Choroid plexus epithelial cell (primary cell): ENCODE measurements around a stretch of chr14.

DNA sequence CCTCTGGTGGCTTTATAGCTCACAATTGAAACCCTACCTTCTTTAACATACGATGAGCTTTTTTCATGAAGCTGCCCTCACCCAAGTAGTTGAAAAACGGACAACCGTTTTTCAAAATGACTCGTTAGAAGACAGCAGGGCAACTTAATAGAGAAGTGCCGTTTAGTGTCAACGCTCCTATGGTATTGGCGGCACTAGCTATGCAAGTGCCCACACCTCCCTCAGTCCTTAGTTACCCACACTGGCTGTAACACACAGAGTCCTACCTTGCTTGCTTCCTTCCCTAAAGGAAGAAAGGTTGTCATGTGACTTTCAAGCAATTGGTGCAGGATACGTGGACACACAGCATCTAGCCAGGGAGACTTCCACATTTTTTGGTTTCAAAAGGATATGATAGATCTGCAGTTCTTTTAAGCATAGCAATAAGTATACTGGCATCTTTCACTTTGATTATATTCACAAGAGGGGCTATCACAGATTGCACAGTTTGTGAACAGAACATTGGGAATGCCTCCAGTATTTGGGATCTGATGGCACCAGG is 825 bp upstream of the TRIP11 start:
- RRBS, result no CpG with 5 or more reads among the region's 8 CpGs

GRCh38 chr14:92105392-92105752 is 1.0 kb downstream of the ATXN3 start:
- RRBS, result no CpG with 5 or more reads among the region's 2 CpGs

- RRBS, result no CpG with 5 or more reads among the region's 3 CpGs
Observed at GRCh38 chr14:92135174-92135806, 13.5 kb downstream of the CPSF2 start.

- RRBS, result no CpG with 5 or more reads among the region's 3 CpGs
Observed at GRCh38 chr14:92141811-92142343, 20.1 kb downstream of the CPSF2 start.

- RRBS, result 2% methylated on average over 4 of the region's 26 CpGs
Observed at GRCh38 chr14:92254668-92255309, 68.2 kb upstream of the SLC24A4 start.

DNA sequence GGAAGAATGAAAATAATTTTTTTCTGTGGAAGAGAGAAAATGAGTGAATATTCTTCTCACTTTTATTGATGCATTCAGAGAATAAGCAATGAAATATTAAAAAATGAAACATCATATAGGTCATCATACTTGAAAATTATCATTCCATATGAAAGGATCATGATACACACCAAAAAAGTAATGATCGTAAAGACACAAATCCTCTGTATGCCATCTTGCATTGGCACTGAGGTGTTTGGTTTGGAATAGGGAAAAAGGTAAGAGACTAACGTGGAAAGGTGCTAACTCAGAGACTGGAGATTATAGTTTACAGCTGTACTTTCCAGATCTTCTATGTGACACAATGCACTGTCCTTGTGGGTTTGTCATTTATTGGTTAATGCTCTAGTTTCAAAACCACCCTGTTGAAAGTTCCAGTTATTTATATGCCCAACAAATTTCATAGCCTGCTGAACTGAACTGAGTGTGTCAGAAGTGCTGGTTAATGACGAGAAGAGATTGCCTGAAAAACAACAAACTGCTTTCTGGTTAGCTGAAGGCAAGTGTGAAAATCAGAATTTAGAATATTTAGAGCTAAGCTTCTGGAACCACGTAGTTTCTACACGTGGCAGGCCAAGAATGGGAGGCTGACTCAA is 19.2 kb upstream of the RIN3 start:
- RRBS, result no CpG with 5 or more reads among the region's 5 CpGs

GRCh38 chr14:92511405-92511967 is 2.1 kb upstream of the RIN3 start:
- RRBS, result no CpG with 5 or more reads among the region's 5 CpGs

DNA sequence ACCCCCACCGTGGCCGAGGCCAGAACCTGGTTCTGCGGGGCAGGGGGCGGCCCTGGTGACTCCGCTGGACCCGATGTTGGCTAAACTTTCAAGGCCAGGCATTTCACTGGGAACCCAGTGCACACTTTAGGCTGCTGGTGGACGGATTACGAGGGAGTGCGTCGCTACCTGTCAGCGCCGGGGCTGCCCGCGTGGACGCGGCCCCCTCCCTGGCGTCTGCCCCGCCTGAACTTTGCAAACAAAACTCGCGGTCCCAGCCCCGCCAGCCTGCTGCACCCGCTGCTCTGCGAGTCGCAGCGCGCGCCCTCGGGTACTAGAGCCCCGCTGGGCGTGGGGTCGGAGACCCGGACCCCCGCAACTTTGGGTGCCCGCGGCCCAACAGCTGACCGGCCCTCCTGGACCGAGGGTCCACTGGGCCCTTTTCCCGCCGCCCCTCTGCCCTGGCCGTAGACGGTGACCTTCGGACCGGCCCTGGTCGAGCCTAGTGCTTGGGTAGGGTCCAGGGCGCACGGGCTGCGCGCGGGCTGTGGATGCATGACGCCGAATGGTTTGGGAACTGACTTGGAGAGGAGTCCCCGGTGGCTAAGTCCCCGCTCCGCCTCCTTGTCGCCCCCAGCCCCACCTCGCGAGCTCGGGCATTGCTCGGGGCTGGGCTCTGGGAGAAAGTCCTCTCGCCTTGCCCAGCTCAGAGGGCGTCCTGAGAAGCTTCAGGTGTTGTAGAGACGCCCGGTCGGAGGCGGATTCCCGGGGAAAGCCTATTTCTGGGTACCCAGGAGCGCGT is 714 bp downstream of the RIN3 start:
- RRBS, result 10% methylated on average over 15 of the region's 68 CpGs

GRCh38 chr14:92539305-92540395 is 26.1 kb downstream of the RIN3 start:
- RRBS, result no CpG with 5 or more reads among the region's 17 CpGs

- RRBS, result 49% methylated on average over 4 of the region's 10 CpGs
Observed at GRCh38 chr14:92549839-92550319, 36.3 kb downstream of the RIN3 start.

DNA sequence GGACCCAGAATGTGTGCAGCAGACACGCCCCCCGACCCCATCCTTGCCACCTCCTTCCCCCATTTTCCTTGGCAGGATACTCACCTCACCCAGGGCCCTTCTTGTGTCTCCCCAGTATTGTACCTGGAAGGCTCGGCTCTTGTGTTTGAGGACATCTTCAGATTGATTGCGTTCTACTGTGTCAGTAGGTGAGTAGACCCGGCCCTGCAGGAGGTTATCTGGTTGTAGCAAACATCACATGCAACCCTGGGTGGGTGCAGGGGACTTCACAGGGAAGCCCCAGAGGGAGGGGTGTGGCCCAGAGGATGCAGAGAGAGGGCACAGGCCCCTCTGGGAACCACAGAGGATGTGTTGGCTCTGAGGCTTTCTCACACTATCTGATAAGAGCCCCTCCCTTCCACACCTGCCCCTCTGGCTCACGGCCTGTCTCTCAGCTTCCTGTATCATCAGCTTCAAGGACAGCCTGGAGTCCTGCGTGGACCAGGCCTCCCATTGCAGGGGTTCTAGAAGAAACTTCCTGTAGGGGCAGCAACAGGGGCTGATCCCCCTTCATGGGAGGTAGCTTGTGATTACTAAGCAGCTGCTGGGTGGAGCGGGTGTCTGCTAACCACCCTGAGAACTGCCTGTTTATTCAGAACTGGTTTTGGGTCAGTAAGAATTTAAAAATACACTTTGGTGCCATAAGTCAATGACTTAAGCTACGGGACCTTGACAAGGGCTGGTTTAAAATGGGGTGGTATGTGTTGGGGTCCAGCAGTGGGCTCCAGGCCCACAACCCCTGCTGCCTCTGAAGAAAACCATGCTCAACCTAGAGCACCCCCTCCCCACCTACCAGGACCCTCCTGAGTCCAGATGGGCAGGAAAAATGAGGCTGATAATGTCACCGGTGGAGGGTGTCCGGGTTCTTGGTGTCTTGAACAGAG is 102.0 kb downstream of the RIN3 start:
- RRBS, result no CpG with 5 or more reads among the region's 11 CpGs

GRCh38 chr14:92646918-92647652 is 101.3 kb downstream of the LGMN start:
- RRBS, result no CpG with 5 or more reads among the region's 8 CpGs

- RRBS, result no CpG with 5 or more reads among the region's 14 CpGs
Observed at GRCh38 chr14:92657208-92658081, 91.0 kb downstream of the LGMN start.

GRCh38 chr14:92688744-92689041 is 59.7 kb downstream of the LGMN start:
- RRBS, result no CpG with 5 or more reads among the region's 12 CpGs

DNA sequence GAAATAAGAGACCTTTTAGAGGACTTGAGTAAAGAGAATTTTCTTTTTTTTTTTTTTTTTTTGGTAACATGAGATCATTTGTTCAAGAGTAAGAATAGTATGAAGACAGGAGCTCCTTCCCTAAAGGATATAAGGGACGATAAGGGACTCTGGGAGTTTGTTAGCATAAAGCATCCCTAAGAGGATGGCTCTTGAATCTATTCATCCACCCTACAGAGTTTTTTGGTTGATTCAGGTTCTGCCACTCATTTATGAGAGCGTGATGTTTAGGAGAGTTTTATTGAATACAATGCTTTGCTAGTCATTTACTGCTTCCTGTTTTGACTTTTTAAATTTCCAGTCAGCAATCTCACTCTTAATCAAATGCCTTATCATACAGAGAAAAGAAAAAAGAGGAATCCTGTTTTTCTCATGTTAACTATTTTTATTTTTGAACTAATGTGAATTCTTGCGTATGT is 21.9 kb upstream of the LGMN start:
- RRBS, result no CpG with 5 or more reads among the region's 3 CpGs

DNA sequence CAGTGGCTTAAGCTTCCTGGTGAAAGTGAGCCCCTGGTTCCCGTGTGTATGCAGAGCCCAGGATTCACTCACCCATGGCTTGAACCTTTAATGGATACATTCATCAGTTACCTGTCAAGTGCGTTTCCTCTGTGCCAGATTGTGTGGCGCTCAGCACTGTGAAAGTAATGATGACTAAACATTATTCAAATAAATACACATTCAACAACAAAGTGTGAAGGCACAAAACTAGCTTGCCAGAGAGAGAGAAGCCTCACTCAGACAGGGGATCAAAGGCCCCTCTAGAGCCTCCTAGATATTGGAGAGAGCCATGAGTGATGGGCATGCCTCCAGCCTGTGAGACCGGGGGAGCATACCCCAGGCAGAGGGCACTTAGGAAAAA is 545 bp upstream of the CHGA start:
- RRBS, result no CpG with 5 or more reads among the region's 4 CpGs

GRCh38 chr14:92931185-92931825 is 8.4 kb downstream of the CHGA start:
- RRBS, result no CpG with 5 or more reads among the region's 13 CpGs

DNA sequence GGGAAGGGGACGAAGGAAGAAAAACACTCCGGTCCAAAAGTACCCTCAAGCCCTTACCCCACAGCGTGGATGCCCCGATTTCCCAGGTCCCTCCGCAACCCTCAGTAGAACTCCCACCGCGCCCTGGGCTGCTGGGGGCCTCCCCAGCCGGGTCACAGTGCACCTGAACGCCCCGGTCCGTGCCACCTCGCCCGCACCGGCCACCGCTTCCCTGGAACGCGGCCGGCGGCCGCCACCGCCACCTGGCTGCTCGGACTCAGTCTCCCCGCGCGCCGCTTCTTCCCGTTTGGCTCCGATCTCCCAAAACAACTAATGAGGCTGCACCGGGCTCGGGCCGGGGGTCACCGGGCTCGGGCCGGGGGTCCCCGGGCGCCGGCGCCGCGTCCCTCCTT is 1.1 kb downstream of the ITPK1 start:
- RRBS, result 10% methylated on average over 7 of the region's 40 CpGs

DNA sequence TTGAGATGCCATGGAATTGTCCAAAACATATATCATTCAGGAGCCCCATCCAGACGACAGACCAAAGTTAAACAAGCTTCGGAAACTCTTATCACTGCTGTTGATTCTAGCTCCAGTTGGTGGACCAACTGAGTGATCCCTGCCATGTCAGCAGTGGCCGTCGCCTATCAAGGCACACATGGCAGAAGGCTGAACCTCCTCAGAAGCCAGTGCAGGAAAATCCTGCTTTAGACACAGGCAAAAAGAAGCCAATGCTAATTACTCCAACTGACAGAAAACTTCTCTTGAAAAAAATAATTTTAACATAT is 22.5 kb upstream of the ITPK1 start:
- RRBS, result no CpG with 5 or more reads among the region's 4 CpGs

DNA sequence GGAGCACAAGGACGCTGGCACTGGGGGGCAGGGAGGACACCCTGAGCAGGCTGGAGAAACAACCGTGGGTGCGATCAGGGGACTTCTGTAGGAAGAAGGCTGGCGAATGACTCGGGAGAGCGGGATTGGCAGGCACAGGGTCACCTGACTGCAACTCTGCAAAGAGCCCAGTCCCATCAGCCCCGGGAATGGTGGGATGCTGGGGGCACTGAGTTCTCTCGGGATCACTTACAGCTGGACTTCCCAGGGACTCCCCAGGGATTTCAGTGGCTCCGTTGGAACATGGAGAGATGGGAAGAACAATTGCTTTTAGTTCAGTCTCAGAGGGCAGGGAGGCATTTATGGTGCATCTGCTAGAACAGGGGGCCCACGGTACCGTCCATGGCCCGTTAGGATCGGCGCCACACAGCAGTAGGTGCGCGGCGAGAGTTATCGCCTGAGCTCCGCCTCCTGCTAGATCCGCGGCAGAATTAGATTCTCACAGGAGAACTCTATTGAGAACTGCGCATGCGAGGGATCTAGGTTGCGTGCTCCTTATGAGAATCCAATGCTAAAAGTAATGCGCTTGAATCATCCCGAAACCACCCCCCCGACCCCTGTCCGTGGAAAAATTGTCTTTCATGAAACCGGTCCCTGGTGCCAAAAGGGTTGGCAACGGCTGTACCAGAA is 24.4 kb downstream of the UBR7 start:
- RRBS, result no CpG with 5 or more reads among the region's 30 CpGs